NCI-H460 (cell line): ENCODE results near the gene SFT2D1.

GRCh38 chr6:166008337-166009010 lies 159.2 kb downstream of the TBXT start:
RAMPAGE:
- cytosol, long total RNA, result start-site peak on the minus strand at chr6:166008394-166008490, 6 and 10 reads in 2 replicates; start-site peak on the minus strand at chr6:166008815-166008950, 14 and 5 reads in 2 replicates
- long total RNA, result no peak
- nucleus, long total RNA, result start-site peak on the minus strand at chr6:166008394-166009225, 66 and 6 reads in 2 replicates

DNA sequence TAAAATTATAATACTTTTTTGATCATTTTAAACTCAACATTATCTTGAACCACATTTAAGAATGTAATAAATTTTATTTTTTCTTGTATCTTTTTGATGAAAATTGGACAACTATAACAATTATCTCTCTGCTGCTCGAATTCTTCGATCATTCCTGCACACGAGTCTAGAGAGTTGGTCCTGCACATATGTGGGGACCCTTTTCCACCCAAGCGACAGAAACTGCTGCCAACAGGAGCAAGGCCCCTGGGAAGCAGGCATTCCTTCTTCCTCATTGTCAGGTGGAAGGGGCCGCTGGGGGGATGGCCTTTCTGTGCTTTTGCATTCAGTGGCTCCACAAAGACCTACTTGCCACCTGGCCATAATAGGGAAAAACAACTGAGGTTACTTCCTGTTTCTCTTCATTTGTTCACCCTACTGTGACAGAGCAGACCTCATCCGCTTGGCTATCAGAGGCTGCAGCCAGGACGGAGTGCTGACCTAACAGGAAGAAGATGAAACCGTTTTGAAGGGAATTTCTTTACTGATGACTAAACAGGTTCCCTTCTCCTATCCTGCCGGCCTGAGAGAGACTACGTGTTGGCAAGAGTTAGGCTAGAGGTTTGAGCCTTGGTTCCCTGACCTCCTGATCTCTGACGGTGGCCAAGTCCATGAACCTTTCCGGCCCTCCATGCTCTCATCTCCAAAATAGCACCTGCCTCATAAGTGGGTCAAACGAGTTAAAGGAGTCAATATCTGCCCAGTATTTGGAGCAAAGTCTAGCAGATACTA lies 21.4 kb downstream of the PRR18 start:
RAMPAGE:
- cytosol, long total RNA, result no peak
- long total RNA, result no peak
- nucleus, long total RNA, result no peak

GRCh38 chr6:166305826-166306209 lies 2.4 kb downstream of the PRR18 start:
RAMPAGE:
- cytosol, long total RNA, result no peak
- long total RNA, result no peak
- nucleus, long total RNA, result no peak

DNA sequence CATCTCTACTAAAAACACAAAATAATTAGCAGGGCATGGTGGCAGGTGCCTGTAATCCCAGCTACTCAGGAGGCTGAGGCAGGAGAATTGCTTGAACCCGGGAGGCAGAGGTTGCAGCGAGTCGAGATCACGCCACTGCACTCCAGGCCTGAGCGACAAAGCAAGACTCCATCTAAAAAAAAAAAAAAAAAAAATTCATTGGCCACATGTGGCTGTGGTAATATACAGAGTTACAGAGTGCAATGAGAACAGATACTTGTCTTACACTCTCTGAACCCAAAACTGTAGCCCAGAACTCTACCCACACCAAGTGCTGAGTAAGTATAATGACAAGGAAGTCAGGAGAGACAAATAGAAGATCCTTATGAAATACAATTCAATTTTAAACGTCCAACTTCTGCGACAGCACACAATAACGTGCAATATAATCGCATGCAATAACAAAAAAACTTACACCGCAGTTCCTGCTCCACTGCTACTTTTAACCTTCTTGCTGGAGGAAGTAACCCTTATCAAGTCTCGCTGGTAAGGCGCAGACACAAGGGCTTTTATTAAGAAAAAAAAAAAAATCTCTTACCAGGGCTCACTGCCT lies 974 bp downstream of the SFT2D1 start:
RAMPAGE:
- cytosol, long total RNA, result no peak
- long total RNA, result no peak
- nucleus, long total RNA, result no peak

DNA sequence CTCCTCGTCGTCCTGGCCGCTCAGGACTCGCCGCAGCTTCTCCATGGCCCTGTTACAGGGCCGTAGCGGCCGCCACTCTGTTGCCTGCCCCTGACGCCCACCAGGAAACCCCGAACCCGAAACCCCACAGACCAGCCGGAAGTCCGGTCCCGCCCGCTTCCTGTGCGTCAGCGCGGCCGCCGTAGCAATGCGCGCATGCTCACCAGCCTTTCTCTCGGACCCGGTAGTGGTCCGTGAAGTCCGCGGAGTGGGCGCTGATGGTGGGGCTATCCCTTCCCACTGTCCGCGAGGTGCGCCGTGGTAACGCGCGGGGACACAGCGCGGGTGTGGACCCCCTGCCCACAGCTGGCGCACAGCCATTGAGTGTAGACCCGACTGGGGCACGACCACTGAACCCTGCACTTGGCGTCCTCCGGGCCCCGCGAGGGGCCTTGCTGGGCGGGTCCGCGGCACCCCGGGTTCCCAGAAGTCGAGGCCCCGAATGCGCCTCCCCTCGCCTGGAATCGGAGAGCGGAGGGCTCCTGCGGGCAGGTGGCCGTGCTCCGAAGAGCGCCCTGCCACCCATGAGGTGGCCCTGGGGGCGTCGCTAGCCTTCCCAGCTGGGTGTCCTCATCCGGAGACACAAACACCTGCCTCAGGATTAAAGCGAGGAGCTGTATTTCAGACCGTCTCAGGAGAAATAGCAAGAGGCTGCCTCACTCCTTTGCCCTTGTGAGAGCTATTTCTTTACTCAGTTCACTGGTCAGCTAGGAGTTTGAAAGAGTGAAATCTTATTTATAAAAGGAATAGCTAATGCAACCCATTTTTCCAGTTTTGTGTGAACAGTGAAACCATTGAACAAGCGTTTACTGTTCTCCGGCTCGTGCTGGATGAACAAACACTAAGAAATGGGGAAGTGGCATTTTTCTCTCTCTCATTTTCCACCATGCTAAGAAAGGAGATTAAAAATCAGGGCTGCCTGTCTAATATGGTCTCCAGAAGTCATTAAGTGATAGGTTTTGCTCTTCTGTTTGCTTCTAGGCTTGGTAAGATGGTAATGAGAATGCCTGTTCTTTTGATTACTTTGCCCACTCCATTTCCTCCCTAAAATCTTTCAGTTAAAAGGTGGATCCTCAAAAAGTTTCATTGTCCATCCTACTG lies at the start of gene SFT2D1:
Gene SFT2D1, minus strand, starts transcription at position 109 of the 1,140 bp plus-strand sequence.
RAMPAGE:
- cytosol, long total RNA, result start-site peak on the minus strand centred at position 121 of the sequence, 87 bp wide, 925 and 1,037 reads in 2 replicates
- long total RNA, result start-site peak on the minus strand centred at position 128 of the sequence, 60 bp wide, 427 and 1,453 reads in 2 replicates
- nucleus, long total RNA, result start-site peak on the minus strand centred at position 116 of the sequence, 52 bp wide, 629 and 20 reads in 2 replicates

GRCh38 chr6:166465434-166465909 lies 82.7 kb upstream of the MPC1 start:
RAMPAGE:
- cytosol, long total RNA, result no peak
- long total RNA, result no peak
- nucleus, long total RNA, result no peak

GRCh38 chr6:166475845-166476133 lies 93.0 kb upstream of the MPC1 start:
RAMPAGE:
- cytosol, long total RNA, result no peak
- long total RNA, result no peak
- nucleus, long total RNA, result no peak

RAMPAGE:
- cytosol, long total RNA, result no peak
- long total RNA, result no peak
- nucleus, long total RNA, result no peak
Observed at GRCh38 chr6:166587905-166588573, 1.6 kb upstream of the RAMACL start.

GRCh38 chr6:166624144-166624688 lies 2.8 kb downstream of the RPS6KA2 start:
RAMPAGE:
- cytosol, long total RNA, result no peak
- long total RNA, result no peak
- nucleus, long total RNA, result no peak

DNA sequence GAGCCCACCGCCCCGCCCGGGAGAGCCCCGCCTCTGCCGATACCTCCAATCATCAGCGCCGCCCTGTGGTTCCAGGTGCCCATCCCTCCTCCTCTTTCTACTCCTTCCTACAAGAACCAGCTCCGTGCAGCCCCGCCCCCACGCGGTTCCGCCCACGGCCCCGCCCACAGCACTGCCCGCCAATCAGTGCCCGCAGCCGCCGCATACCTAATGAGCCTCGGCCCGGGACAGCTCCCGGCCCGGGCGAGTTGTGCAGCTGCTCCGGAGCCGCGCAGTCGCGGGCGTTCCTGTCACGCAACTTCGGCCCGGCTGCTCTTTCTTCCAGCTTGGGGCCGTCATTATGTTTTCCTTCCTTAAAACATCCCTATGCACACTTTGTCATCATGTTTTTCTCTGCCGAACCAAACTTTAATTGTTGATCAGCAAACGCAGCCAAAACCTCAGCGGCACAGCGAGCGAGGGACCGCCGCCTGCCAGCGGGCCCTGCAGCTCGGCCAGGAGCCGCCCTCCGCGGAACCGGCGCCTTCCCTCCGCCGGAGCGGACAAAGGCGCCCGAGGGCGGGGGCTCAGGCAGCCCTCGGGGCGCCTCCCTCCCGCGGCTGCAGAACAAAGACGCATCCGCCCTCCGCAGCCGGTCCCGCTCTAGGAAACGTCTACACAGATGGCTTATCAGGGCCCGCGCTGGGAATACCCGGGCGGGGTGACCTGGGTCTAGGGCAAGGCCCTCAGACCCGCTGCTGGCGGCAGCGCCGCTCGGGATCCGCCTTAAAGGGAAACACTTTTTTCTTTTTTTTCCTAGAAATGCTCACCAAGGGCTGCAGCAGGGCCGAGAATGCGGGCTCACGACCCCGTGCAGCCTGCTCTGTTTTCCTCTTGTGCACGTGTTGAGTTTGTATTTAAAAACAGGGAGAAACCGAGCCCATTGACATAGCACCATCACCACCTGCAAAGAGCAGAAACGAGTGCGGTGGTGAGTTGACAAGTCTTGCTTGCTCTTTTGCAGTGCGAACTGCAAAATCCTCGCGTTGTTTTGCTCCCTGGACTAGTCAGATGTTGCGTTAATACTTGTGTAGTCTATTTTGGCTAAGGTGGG lies 724 bp upstream of the RPS6KA2 start:
RAMPAGE:
- cytosol, long total RNA, result no peak
- long total RNA, result no peak
- nucleus, long total RNA, result no peak

RAMPAGE:
- cytosol, long total RNA, result no peak
- long total RNA, result no peak
- nucleus, long total RNA, result no peak
Observed at GRCh38 chr6:166656733-166657259, 29.7 kb upstream of the RPS6KA2 start.

RAMPAGE:
- cytosol, long total RNA, result no peak
- long total RNA, result no peak
- nucleus, long total RNA, result no peak
Observed at GRCh38 chr6:166904223-166904717, 52.1 kb downstream of the RNASET2 start.

DNA sequence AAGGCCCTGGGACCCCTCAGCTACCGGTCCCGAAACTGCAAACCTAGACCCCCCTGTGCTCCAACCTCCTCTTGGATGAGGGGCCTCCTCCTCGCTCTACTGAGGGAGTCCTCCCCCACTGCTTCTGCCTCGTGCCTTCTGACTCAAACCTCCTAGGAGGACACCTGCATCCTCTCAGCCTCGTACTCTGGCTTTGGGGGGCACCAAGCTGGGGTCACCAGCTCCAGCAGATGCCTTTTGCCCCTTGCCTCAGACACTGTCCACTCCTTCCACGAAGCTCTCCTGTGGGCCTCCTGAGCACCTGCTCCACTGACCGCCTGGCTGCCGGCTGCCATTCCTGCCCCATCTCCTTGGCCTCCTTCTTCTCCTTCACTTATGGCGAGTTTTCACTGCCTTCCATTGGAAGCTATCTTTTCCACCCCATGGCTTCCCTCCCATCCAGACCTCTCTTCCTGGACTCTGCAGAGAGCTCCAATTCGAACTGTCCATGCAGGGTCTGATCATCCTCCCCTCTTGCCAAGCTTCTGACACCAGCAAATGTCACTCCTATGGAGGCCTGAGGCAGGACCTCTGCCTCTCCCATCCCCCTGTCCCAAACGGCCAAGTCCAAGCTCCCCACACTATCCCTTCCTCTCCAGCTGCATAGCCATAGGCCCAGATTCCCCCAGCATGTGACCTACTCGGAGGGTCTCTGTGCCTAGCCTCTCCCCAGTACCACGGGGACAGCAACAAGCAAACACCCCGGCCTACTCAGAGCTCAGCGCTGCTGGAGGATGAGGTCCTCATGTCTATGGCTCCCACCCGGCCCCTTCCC lies 24.6 kb downstream of the RNASET2 start:
RAMPAGE:
- cytosol, long total RNA, result no peak
- long total RNA, result no peak
- nucleus, long total RNA, result no peak

DNA sequence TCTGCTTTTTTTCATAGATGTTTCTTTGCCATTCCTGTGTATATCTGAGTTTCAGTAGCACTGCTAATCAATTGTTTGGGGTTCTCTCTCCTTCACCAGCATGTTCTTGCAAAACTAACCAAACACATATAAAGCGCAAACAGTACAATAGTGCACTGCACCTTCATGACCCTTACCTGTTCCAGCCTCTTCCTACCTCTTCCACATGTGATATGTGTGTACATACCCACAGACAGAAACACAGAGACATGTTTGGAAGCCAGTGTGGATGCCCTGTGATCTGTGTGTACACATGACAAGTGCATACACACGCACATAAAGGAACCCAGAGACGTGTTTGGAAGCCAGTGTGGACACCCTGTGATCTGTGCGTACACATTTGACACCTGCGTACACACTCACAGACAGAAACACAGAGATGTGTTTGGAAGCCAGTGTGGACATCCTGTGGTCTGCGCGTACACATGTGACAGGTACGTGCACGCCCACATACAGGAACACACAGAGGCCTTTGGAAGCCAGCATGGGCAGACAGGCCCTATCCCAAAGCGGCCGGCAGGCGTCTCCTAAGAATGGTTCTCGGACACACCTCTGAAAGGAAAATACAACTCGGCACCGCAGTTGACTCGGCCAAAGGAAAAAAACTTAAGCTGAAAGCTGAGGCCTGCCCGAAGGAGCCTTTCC lies 1.7 kb upstream of the CEP43 start:
RAMPAGE:
- cytosol, long total RNA, result no peak
- long total RNA, result no peak
- nucleus, long total RNA, result no peak

RAMPAGE:
- cytosol, long total RNA, result start-site peak on the minus strand at chr6:166999070-166999097, 27 and 12 reads in 2 replicates
- long total RNA, result no peak
- nucleus, long total RNA, result no peak
Observed at GRCh38 chr6:166998630-166999145, 509 bp upstream of the CEP43 start.

DNA sequence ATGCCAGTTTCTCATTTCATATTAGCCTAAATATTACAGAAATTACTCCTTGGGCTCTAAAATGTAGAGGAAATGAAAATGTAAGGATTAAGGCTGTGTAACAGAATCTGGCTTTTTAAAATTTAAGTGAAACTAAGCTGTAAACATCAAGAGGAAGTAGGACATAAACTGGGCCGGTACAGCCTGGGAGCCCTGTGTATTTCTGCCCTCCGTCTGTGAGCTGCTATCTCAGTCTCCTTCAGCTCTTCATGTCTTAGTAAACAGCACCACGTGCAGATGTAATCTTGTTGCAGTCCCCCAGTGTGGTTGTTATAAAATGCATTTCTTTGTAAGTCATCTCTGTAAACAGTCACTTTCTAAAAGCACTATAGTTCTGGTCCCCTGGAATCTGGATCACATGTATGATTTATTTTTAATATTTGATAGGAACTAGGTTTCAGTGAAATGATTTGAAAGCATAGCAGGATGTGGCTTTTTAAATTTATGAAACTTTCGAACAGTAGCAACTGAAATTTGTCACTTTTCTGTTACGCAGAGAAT lies 42.1 kb downstream of the CEP43 start:
RAMPAGE:
- cytosol, long total RNA, result no peak
- long total RNA, result no peak
- nucleus, long total RNA, result no peak

DNA sequence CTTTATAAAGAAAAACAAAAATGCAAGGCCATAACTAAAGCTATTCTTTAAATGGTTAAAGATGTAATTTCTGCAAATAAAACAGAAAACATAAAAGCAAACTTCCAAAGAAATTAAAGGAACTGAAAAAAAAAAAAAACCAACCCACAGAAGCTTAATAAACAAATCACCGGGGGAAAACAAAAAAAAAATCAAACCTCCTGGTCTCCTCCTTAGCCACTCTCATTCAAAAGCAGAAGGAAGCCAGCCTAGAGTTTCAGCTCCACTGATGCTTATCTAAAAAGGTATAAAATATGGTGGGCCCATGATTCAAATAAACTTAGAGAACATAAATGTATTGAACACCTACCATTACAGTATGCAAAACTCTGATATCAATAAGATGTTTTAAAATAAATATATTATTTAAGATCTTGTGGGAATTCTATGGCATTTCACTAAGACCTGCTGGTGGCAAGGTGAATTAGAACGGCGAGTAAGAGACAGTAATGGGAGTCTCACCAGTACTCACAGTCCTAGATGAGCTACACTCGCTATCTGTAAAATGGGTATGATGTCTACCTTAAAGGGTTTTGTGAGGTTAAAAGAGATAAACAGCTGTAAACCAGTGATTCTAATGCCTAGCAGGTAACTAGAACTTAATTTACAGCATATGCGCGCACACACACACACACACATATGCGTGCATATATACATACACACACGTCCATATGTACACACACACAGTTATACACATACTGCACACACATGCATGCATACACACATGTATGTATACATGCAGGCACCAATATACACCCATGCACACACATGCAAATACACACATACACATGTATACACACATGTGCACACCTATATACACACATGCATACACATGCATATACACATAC lies 1.5 kb downstream of the CCR6 start:
RAMPAGE:
- cytosol, long total RNA, result no peak
- long total RNA, result no peak
- nucleus, long total RNA, result no peak

DNA sequence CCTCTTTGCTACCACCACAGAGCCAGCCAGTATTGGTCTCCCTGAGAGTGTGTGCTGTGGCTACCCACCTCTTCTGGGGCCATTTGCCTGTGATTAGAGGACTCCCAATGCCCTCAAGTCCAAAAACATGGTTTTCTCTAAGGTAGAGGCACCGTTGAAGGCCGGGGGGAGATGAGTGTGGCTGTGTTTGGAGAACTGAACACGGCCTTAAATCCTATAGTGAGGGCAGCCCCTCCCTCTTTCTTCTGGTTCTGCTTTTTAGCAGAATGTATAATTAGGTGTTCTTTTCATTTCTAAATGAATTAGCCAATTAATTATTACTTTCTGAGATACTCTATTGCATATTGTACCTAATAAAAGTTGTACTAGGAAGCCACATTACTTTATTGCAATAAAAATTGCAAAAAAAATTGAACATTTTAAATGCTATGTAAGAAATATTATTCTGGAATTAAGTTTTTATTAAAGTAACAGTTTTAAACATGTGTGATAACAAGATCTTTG lies 2.6 kb downstream of the CCR6 start:
RAMPAGE:
- cytosol, long total RNA, result no peak
- long total RNA, result no peak
- nucleus, long total RNA, result no peak

DNA sequence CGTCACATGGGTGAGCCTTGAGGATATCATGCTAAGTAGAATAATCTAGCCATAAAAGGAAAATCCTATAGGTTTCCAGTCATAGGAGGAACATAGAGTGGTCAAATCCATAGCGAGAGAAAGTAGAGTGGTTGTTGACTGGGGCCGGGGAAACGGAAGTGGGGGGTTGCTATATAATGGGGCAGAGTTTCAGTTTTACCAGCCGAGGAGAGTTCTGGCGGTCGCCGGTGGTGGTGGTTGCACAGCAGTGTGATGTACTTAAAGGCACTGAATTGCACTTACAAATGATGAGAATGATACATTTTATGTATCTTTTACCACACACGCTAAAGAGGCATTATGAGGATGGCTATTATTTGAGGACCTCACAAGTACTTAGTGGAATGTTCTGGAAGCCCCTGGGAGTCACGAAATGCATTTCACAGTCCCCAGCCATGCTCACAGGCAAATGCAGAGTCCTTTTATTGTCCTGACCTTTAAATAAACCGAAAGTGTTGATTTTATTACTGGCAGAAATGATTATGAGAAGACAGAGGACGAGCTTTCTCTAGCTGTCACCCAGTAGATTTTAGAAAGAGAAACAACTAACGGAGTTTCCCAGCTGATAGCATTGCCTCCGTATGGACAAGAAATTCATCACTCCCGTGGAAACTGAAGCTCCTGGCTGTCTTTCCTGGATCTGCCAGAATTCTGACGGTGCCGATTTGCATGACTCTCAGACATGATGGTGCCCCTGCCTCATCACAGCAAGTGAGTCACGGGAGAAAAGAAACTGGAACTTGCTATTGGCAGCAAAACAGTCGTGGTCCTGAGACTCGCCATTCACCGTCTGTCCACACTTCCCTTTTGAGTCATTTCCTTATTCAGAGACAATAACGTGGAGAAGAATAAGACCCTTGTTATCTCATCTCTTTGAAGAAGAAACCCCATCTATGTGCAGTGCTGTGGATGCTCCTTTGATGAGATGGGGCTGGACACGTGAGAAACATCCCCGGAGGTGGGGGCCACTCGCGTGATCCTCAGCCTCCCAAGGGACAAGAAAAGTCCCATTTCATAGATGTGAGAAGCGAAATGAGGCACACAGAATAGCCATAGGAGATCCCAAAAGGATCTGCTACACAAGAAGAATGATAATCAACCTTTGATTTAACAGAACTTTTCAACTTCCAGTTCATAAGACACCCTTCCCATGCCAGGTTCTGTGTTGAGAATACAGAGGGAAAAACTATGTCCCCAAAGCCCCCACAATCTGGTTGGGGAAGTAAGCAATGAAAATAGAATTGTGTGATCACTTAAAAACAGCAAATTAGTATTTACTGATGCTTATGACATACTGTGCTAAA lies 4.4 kb downstream of the GPR31 start:
RAMPAGE:
- cytosol, long total RNA, result no peak
- long total RNA, result no peak
- nucleus, long total RNA, result no peak

DNA sequence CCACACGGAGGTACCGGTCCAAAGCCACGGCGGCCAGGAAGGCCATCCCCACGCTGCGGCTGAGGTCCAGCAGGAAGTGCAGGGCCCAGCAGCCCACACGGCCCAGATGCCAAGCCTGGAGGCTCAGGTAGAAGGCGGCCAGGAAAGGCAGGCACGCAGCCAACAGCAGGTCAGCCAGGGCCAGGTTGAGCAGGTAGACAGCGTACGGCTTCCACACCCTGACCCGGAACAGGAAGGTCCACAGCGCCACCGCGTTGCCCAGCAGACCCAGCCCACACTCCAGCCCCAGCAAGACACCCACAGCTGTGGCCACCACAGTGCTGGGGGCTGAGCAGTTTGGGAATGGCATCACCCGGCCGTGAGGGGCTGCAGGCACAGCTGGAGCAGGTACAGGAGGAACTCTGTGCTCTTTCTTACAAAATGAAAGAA lies 283 bp downstream of the GPR31 start:
RAMPAGE:
- cytosol, long total RNA, result no peak
- long total RNA, result no peak
- nucleus, long total RNA, result no peak